ENCODE measurements around the genes IL36G and IL1F10.

DNA sequence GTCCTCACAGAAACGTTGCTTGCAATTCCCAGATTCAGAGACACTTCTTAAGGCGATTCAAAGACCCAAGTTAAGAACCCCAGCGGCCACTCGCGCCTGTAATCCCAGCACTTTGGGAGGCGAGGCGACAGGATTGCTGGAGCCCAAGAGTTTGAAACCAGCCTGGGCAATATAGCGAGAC is 470 bp upstream of the ANAPC1 start:
- RRBS, result no CpG with 5 or more reads among the region's 8 CpGs

- RRBS, result no CpG with 5 or more reads among the region's 1 CpG
These were observed 52.2 kb downstream of the FBLN7 start for GRCh38 chr2:112190518-112190717.

- RRBS, result no CpG with 5 or more reads among the region's 17 CpGs
These were observed 2.6 kb upstream of the ZC3H6 start for GRCh38 chr2:112272460-112273534.

GRCh38 chr2:112275789-112276879 is 737 bp downstream of the ZC3H6 start:
- RRBS, result under 1% methylated on average over 16 of the region's 74 CpGs

GRCh38 chr2:112315568-112315897 is 40.1 kb downstream of the ZC3H6 start:
- RRBS, result no CpG with 5 or more reads among the region's 3 CpGs

DNA sequence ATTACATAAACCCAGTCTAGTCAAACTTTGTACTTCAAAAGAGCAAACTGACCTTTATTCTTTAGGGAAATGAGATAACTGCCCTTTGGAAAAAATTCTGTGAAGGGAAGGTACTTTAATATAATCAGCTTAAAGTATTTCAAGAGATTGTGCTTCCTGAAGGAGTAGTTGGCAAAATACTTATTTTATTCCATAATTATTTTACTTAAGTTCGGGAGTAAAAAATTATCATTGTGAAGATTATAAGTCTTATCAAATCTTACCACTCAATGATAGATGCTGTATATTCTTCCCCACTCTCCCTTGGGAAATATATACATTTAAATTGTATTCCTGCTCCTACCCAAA is 42.0 kb downstream of the ZC3H6 start:
- RRBS, result no CpG with 5 or more reads among the region's 1 CpG

GRCh38 chr2:112540756-112541679 is 1.2 kb upstream of the POLR1B start:
- RRBS, result no CpG with 5 or more reads among the region's 13 CpGs

DNA sequence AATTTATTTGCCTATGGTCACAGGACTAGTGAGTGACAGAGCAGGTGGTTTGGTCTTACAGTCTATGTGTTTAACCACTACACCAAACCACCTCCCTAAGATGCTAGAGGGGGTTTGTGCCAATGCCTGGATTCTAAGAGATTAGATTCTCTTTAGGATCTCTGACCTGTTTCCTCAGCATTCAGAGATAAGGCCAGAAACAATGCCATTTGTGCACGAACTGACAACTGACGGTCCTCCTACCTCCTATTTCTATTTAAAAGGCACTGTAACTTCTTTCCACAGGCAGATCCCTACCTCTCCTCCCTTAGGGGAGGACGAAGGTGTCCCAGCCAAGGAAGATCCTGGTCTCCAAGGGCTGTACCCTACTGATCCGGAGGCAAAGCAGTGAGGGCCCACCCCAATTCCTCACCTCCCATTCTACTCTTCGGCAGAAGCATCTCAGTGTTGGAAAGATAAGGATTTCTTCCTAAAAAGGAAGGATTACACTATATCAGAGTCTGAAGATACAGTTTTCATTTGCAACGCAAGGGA is 2.1 kb upstream of the SLC20A1 start:
- RRBS, result no CpG with 5 or more reads among the region's 6 CpGs

GRCh38 chr2:112662770-112663987 is 17.4 kb downstream of the SLC20A1 start:
- RRBS, result no CpG with 5 or more reads among the region's 8 CpGs

DNA sequence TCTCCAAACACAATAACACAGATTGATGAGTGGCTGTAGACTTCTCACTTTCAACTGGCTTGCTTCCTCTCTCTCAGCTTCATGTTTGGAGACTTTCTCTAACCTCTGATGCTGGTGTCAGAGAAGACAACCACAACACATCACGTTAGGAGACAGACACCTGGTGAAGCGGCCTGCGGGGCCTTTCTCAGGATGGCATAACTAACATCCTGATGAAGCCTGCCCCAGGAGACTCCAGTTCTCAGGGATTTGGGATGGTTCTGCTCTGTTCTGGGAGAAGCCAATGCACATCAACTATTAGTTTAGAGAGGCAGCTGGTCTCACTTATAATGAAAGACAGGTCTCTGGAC is 2.1 kb downstream of the IL1A start:
- RRBS, result no CpG with 5 or more reads among the region's 3 CpGs

GRCh38 chr2:112794015-112794516 is 9.8 kb upstream of the IL1A start:
- RRBS, result no CpG with 5 or more reads among the region's 5 CpGs

DNA sequence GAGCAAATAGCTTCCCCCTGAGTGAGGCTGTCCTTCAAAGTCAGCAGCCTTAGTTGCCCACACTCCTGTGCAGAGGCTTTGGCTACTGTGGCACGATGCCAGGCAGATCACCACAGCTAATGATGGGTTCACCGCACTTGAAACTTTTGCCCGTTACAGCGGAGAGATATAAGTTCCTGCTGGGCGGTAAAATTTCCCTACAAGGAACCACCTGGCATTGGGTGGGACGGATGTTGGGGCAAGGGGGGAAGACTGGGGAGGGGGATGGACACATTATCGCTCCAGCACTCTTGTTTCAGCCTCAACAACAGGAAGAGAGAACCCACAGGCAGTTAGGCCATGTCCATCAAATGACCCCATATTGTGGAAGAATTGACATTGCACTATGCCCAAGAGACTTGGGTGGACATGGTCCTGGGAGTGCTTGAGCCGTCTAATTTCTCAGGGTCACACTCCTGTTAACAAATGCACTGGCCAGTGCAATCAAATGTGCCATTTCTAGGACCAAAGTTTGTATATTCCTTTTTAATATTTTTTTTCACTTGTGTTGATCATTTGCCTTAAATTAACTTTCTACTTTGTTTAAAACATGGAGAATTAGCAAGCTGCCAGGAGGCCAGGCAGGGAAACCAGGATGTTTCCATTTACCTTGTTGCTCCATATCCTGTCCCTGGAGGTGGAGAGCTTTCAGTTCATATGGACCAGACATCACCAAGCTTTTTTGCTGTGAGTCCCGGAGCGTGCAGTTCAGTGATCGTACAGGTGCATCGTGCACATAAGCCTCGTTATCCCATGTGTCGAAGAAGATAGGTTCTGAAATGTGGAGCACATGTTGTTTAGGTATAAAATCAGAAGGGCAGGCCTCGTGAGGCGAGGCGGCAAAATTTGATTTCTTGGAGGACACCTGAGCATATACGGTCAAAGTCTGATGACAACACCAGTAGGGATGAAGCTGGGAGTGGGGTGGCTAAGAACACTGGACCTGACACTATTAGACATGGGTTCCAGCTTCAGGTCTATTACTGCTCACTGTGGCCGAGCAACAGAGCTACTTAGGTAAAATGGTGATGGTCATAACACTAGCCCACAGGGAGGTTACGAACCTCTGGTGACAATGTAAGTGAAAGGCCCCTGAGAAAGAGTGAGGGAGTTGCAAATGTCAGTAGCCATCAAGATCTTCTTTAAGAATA is 4.2 kb downstream of the IL1B start:
- RRBS, result no CpG with 5 or more reads among the region's 20 CpGs

GRCh38 chr2:112977684-112978161 is at the start of gene IL36G:
TSS of gene IL36G (plus strand) at chr2:112978006.
- RRBS, result no CpG with 5 or more reads among the region's 6 CpGs

DNA sequence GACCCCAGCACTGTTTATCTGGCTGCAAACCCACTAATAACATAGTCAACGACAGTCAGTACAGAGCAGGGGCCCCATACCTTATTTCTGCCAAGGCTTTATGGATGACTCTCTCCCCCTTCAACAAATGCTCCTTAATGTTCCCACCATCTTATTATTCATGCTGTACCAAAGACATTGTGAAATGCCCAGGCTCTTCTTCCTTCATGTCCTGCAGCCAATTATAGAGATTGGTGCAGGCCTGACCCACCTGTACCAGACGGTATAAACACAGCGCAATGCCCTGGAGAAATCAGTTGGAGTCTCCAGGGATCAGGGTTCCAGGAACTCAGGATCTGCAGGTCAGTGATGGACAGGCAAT is at the start of gene IL1F10:
Gene IL1F10, plus strand, starts transcription at position 295 of the 361 bp plus-strand sequence.
- RRBS, result no CpG with 5 or more reads among the region's 3 CpGs

DNA sequence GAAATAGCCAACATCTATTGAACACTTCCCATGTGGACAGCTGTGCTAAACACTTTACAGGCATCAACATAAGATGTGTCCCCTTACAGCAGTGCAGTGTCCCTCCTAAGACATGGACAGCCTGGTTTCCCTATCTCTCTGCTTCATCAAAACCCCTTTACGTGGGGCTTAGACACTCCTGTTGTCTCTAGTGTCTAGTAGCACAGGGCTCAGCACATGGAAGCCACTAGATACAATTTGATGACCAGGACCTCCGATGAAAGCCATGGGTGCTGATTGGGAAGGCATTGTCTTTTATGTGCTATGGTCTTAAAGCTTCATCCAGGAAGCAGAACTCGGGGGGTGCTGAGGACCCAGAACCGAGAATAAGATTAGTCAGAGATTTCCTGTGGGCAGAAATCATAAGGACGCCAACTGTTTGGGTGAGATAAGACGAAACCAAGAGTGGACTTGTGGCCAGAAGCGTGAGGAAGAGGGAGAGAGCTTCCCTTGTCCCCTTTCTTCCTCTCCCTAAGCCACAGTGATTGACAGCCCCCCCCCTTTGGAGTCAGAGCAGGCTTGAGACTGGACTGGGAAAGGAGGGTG is 3.4 kb upstream of the IL1RN start:
- RRBS, result no CpG with 5 or more reads among the region's 7 CpGs

DNA sequence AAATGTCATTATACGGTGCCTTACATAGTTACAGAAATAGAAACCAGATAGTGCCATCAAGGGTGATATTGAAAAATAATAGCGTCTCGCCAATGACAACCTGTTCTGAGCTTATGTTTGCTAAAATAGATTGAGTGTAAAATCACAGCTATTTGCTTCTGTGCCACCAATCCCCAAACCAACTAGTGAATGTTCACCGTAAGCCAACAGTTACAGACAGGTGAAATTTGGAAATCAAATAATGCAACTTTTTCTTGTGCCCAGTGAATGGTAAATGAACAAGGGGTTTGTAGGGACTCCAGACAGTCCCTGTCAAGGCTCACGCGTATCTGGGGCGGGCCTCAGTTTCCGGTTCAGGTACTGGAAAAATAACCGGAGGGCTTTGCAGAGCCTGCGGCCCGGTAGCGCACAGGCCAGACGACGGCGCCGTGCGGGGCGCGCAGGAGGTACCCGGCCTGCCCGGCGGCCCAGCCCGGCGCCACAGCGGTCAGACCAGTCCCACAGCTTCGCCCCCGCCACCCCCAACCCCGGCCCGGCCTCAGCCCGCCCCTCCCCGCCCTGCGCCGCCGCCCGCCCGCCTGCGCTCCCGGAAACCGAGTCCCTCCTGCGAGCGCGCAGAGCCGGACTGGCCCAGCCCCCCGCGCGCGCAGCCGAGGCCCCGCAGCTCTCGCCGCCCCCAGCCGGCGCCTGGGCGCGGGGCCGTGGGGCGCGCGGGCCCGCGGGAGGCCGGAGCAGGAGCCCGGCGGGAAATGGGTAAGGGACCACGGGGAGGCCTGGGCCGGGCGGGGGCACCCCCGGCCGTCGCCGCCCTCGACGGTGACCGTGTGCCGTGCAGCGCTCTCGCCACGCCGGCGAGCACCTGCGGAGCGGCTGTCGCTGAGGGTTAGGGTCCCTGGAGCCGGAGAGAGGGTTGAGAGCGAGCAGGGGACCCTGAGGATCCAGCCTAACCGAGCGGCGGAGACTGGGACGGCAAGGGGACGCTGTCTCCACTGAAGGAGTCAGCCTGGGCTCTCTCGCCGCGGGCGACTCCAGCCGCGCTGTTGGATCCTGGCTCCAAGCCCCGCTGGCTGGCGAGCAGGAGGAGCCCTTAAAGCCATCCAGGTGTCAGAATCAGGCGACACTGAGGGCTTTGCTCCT is 16.6 kb upstream of the PSD4 start:
- RRBS, result 2% methylated on average over 63 of the region's 99 CpGs

DNA sequence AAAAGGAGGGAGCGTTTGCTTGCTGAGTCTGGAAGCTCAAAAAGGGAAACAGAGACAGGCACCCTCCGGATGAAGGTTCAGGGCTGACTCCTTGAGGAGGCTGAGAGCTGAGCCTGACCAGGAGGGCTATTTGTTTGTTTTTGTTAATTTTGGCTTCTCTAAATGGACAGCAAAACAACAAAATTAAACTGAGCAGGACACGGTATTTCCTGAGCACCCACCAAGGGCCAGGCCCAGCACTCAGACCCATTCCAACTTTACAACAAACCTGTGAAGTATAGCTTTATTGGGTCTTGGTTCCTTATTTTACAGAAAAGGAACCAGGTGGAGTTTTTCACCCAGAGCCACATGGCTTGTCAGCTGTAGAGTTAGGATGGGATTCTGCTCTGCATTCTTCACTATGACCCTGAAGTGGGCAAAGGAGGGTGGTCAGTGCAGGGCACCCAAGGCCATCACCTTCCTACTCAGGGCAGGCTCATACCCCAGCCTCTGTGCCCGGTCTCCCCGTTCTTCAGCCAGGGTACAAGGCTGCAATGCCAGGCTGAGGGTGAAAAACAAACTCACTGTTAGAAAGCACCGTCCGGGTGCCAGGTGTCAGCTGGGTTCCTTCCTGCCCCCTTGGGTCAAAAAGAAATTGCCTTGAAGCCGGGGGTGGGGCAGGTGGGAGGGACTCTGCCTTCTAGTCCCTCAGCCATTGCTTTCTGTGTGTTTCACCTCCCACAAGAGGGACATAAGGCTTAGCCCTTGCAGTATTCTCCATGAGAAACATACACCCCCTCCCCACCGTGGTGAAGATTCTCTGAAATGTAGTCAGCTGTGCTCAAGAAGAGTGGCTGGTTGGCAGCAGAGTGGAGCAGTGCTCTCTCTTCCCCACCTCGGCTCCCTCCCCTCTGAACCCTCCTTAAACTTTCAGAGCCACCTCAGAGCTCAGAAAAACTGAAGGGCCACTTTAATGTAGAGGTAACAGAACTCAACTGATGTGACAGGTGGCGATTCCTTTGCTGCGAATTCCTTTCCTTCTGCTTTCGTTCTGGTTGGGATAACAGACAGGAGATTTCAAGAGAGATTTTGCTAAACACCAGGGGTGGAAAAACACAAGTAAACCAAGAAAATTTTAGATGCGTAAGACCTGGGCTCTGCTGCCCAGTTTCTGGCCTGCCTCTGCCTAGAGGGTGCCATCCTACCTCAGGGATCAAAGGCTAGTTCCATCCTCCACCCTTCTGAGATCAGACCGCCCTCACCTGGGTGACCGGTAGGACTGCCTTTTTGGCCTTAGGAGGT is 2.3 kb downstream of the PSD4 start:
- RRBS, result 4% methylated on average over 5 of the region's 16 CpGs

GRCh38 chr2:113209163-113209782 is 35.5 kb downstream of the PSD4 start:
- RRBS, result no CpG with 5 or more reads among the region's 11 CpGs

GRCh38 chr2:113211773-113212212 is 38.0 kb downstream of the PSD4 start:
- RRBS, result no CpG with 5 or more reads among the region's 5 CpGs

Data from GM12892 (cell line).